Skeletal muscle satellite cell (primary cell): ENCODE measurements around a stretch of chr16.

DNA sequence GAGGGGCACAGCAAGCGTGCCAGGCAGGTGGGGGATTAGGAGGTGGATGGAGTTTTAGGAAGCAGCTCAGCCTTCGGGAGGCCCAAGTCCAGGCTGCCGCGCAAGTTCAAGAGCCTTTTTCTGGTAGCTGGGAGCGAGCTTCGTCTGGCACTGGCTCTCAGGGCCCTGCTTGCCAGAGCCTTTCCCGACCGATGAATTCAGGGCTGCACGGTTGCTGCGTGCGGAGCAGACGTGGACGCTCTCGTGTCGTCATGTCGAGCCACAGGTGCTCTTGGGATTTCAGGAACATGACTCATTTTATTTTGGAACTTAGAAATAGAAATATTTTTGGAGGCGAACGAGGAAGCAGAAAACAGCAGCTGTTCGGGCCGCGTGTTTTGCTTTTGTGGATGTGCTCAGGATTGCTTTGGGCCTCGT, 17.0 kb downstream of the KCTD5 start:
- CAGE, long polyA plus RNA: no peak

- CAGE, long polyA plus RNA: no peak
These were observed 280 bp upstream of the PRSS27 start for GRCh38 chr16:2720437-2720570.

- CAGE, long polyA plus RNA: no peak
These were observed 1.3 kb upstream of the PRSS27 start for GRCh38 chr16:2720909-2722061.

DNA sequence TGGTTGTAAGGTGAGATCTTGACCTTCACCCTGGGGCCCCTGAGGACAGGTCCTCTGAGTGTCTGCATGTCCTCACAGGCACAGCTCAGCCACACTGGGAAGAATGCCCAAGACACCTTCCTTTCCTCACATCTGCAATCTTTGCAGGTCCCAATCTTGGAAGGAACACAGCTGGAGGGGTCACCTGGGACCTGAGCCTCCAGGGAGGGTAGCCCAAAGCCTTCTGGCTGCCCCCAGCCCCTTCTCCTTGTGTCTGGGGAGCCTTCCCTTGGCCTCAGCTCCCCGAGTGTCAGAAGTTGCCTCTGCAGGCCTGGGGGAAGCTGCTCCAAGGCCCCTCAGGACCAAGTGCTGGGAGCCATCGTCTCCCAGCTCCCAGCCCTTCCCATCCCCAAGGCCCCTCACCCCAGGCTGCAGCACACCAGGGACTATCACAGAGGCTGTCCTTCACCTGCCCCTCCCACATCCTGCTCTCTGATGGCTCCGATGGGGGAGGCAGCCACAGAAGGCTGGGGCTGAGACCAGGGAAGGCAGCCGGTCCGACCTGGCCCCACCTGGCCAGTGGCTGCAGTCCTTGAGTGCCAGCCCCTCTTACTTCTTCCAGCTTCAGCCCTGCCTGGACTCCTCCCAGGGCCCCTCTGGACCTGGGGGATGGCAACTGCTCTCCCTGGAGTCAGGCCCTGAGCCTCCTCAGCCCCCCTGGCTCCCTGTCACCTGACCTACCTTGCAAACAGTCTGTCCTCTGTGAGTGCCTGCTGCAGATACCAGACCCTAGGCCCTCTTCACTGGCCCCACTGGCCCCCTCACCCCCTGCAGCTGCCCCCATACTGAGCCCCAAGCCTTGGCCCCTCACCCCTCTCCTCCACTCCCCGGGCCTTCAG, 12.9 kb upstream of the SRRM2 start:
- CAGE, long polyA plus RNA: no peak

GRCh38 chr16:2757723-2758387, 5.4 kb downstream of the SRRM2 start:
- CAGE, long polyA plus RNA: no peak

- CAGE, long polyA plus RNA: no peak
These were observed 2.5 kb upstream of the PRSS41 start for GRCh38 chr16:2795619-2796268.

GRCh38 chr16:2874749-2875229, 8.2 kb upstream of the FLYWCH2 start:
- CAGE, long polyA plus RNA: no peak

- CAGE, long polyA plus RNA: no peak
These were observed 15.2 kb downstream of the FLYWCH1 start for GRCh38 chr16:2926808-2927553.

GRCh38 chr16:2981284-2981911, 1.2 kb upstream of the PKMYT1 start:
- CAGE, long polyA plus RNA: no peak

- CAGE, long polyA plus RNA: no peak
These were observed 1.7 kb downstream of the CLDN9 start for GRCh38 chr16:3014291-3014986.

GRCh38 chr16:3023060-3023558, 633 bp downstream of the HCFC1R1 start:
- CAGE, long polyA plus RNA: no peak

- CAGE, long polyA plus RNA: no peak
These were observed 839 bp downstream of the BICDL2 start for GRCh38 chr16:3035821-3036389.

DNA sequence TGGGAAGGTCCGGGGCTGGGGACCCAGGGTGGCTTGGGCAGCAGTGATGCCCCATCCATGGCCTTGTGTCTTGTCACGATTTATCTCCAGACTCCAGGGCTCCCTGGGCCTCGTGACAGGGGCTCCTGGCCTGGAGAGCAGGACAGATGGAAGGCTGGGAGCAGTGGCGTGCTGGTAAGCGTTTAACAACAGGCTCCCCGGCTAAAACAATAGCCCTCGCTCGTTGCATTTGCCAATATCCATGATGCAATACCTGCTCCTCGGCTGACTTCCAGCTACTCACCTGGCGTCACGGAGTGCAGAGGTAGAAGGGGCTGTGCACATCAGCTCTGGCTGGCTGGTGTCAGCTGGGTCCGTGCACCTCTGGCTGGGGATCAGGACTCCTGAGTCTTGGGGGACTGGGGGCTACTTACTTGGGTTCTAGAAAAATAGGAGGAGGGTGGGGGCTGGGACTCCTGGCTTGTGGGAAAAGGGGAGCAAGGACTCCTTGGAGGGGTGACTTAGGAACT, 1.5 kb upstream of the BICDL2 start:
- CAGE, long polyA plus RNA: no peak

DNA sequence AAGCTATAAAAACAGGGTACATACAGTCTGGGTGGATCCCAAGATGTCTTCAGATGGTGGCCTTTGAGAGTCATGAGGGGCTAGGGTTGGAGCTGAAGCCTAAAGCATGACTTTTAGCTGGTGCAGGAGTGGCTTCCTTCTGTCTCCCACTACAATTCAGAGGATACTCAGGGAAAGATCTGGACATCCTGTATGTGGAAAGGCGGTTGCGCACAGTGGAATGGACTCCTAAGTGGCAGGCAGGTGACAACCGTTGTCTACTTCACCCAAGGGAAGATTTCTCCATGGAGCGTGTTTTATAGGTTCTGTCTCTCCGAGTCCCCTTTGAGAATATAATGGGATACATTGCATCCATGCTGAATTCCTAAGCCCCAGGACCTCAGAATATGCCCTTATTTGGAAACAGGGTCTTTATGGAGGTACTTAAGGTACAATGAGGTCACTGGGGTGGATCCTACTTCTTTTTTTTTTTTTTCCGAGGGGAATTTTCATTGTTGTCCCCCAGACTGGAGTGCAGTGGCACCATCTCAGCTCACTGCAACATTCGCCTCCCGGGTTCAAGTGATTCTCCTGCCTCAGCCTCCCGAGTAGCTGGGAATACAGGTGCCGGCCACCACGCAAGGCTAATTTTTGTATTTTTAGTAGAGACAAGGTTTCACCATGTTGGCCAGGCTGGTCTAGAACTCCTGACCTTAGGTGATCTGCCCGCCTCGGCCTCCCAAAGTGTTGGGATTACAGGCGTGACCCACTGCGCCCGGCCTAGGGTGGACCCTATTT, 1.4 kb upstream of the IL32 start:
- CAGE, long polyA plus RNA: no peak

- CAGE, long polyA plus RNA: no peak
These were observed 35.8 kb downstream of the ZNF213 start for GRCh38 chr16:3170511-3171202.

DNA sequence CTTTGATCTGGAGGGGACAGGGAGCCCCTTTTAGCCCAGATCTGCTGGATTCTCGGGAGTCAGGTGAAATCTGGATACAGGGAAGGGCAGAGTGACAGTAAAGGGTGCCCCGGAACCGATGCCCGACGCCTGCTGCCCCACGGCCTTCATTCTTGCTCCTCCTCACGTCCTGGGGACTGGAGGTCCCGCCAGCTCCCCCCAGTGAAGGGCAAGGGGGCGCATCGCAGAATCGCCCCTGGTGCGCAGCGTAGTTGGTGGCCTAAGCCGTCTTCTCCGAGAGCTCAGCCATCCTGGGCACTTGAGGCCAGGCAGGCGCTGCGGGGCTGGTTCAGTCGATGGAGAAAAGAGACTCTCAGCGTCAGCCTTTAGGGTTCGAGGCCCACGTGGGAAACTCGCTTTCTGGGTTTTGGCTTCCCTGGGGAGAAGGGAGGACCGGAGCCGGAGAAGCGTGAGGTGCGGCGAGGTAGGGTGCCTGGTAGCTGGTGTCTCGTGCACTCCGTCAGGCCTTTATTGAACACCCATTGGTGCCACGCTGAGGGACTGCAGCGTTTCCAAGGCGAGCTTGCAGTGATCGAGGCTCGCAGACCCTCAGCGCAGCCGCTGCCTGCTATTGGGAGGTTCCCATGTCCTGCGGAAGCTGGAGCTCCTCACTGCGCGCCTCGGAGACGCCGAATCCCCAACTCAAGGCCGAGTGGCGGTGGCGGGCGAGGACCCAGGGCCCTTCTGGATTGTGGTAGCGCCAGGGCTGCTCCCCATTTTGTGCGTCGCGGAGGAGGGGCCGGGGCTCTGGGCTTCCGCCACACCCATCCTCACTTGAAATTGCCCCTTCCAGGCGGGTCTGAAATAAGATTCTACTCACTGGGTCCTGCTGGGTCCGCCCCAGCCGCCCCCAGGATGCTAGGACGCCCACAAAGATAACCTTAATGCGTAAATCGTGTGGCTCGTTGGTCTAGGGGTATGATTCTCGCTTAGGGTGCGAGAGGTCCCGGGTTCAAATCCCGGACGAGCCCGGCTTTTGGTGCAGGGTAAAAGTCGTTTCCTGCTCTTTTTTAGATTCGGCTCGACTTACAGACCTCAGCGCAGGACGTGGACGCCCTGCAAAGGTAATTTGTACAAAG, 45.9 kb downstream of the ZNF200 start:
- CAGE, long polyA plus RNA: no peak

- CAGE, long polyA plus RNA: no peak
These were observed 19.6 kb downstream of the ZNF200 start for GRCh38 chr16:3215334-3215685.

DNA sequence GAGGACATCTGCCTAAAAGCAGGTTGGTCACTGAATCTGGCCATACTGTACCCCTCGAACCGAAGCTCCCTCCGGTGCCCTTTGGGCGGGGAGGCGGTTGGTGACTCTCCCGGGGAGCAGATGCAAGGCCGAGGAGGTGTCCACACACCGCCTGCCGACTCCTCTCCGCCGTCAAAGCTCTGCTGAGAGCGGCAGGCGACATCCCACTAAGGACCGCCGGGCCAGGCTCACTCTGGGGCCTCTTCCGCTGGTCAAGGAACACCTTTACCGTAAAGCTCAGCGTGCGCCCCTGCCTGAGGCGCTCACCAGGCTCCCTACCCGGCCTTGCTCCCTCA, 406 bp downstream of the ZNF200 start:
- CAGE, long polyA plus RNA: no peak

- CAGE, long polyA plus RNA: no peak
These were observed 8.0 kb upstream of the MEFV start for GRCh38 chr16:3264376-3264827.

DNA sequence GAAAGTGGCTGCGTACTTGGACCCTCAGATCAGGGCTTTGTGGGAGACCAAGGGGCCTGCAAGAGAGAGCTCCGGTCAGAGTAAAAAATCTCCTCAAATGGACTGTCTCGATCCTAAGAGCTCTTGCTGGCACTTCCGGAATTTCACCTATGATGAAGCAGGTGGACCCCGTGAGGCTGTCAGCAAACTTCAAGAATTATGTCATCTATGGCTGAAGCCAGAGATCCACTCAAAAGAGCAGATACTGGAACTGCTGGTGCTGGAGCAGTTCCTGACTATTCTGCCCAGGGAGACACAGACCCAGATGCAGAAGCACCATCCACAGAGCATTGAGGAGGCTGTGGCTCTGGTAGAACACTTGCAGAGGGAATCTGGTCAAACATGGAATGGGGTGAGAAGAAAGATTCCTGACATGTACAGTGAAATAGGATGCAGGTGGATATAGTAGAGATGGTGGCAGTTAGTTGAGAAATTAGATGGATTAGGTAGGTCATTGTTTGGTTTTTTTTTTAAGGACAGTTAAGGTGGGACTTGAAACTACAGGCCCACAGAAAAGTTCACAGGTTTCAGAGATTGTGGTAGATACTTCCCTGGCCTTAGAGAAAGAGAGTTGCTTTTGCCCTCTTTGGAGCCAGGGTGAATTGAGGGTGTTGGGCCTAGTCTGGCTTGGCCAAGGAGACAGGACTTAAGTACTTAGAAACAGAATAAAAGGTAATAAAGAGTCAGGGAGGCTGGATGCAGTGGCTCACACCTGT, 3.3 kb downstream of the ZNF75A start:
- CAGE, long polyA plus RNA: no peak